Melanocyte of skin (primary cell): ENCODE results near the genes TMOD1 and CORO2A.

DNA sequence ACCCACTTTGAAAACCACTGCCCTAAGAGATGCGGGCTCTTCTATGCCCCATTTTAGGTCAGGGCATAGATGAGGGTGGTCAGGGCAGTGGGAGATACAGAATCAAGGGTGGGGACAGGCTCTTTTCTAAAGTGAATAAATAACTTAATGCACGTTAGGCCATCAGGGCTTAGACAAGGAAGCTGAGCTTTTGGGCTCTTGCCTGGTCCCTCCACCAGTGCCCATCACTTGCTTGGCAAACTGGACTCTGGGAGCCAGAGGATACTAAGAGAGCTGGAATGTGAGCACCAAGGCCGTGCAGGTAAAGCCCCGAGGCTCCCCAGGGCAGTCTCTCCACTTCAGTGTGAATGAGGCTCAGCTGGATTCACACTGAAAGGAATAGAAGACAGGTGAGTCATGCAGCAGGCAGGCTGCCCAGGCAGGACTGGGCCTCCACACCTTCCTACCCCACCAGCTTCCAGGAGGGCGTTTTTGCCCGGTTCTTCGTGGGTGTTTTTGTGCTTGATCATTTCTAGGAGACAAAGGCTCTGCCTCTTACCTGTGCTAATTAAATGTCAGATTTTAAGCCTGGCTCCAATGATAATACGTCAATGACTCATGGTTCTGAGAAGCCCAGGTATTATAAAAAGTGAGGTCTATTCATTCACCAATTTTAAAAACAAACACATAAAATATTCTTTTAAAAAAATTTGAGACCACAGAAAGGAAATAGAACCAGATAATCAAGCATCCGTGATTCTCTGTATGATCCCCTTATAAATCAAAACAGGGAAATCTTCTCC, 7.3 kb upstream of the CTSV start:
- CAGE, long polyA plus RNA, 2 experiments: no peak in any of the 2 experiments

GRCh38 chr9:97385951-97386861, 25.7 kb upstream of the TDRD7 start:
- CAGE, long polyA plus RNA, 2 experiments: no peak in any of the 2 experiments

DNA sequence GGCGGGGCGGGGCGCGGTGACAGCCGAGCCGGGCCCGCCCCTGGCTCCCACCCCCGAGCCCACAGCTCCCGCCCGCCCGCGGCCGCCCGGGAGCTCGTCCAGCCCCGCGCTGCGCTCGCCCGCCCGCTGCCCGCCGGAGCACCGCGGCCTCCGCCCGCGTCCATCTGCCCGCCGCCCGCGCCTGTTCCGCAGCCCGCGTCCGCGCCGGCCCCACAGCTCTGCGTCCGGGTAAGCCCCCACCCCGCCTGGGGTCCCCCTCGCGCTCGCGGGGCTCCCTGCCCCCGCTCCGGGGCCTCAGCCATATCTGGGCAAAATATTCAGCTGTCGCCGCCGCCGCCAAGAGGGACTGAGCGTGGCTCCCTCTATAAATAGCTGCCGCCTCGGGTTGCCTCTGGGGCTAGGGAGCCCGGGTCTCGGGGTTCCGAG, at the start of gene TMOD1:
TSS of gene TMOD1 (plus strand) at position 91 of the 426 bp plus-strand sequence.
- CAGE, long polyA plus RNA, 2 experiments: no peak in any of the 2 experiments

GRCh38 chr9:97510525-97511505, 9.3 kb downstream of the TMOD1 start:
- CAGE, long polyA plus RNA, 2 experiments: no peak in any of the 2 experiments

- CAGE, long polyA plus RNA, 2 experiments: no peak in any of the 2 experiments
These were observed 42.0 kb downstream of the TSTD2 start for GRCh38 chr9:97591137-97591521.

GRCh38 chr9:97594465-97595057, 38.6 kb downstream of the TSTD2 start:
- CAGE, long polyA plus RNA, 2 experiments: no peak in any of the 2 experiments

GRCh38 chr9:97604412-97605402, 28.5 kb downstream of the TSTD2 start:
- CAGE, long polyA plus RNA, 2 experiments: no peak in any of the 2 experiments

DNA sequence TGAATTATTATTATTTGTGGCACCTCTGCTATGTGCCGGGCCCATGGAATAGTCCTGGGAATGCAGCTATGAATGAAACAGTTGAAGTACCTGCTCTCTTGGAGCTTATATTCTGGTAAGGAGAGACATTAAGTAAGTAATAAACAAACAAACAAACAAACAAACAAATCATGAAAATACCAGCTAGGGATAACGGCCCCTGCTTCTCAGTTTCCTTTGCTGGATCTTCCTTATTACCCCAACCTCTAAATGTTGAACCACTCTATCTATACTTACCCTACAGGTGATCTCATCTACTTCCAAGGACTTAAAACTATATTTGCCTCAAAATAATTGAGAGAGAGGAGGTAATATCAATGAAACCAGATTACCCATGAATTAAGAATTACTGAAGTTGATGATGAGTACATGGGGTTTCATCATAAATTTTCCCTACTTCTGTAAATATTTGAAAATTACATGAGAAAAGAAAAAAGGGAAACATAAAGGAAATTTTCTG, 2.8 kb downstream of the TSTD2 start:
- CAGE, long polyA plus RNA, 2 experiments: no peak in any of the 2 experiments

DNA sequence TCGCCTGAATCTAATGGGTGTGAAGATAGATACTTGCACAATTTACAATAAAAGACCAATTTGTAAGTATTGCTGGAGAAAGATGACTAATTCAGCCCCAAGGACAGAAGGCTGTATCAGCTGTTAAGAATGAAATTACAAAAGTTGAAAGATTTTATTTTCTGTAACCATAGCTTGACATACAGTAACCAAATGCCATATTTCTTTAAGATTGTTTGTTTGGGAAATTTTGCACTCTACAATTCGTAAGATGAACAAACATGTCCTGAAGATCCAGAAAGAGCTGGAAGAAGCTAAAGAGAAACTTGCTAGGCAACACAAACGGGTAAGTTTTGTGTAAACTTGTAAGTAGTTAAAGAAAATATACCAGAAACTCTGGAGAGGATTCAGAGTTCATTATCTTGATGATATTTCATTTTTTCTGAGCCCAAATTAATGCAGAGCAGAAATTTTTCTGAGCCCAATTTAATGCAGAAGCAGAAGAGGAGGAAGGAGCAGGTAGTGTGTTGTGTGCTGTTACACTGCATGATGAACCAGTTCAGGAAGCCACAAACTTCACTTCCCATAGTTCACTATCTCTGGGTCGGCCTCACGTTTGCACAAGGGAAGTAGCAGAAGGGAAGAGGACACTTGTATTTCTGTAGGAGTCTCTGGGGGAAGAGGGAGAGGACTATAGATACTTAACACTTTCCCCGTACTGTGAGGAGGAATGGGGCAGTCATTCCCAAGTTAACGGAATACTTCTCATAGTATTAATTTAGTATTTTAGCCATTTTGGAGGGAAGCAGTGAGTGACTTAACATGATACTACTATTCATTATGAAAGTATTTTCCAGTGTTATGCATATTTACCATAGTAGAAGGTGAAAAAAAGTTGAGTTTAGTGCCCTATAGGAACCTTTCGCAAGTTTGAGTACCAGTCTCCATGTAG, 30.3 kb downstream of the XPA start:
- CAGE, long polyA plus RNA, 2 experiments: no peak in any of the 2 experiments

- CAGE, long polyA plus RNA, 2 experiments: no peak in any of the 2 experiments
These were observed 44.1 kb upstream of the XPA start for GRCh38 chr9:97740889-97741924.

DNA sequence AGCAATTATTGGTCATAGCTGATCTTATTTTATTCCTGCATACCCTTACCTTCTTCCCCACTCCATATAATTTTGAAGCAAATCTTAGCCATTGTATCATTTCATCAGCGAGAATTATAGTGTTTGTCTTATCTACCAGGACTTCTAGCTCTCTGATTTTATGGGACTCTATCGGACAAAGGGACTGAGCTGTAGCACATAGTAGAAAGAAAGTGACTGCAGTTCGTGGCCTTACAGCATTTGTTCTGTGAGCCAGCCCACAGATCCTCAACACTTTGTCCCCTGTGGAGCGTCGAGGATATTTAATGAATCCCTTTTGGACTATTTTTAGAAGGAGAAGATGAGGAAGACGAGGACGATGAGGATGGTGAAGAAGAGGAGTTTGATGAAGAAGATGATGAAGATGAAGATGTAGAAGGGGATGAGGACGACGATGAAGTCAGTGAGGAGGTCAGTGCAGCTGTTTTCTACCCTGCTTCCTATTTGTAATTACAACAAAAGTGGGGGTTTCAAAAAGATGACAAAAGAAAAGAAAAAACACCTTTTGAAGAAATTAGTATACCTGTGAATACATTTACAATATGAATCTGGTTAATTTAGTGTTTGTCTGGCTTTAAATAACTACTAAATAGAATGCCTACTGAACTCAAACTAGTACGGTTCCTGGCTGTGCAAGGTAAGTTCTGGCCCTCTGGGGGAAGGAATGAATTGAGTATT, 28.0 kb downstream of the ANP32B start:
- CAGE, long polyA plus RNA, 2 experiments: no peak in any of the 2 experiments

- CAGE, long polyA plus RNA, 2 experiments: no peak in any of the 2 experiments
These were observed 26.5 kb downstream of the NANS start for GRCh38 chr9:98082861-98083671.

GRCh38 chr9:98104571-98104816, 14.5 kb downstream of the TRIM14 start:
- CAGE, long polyA plus RNA, 2 experiments: no peak in any of the 2 experiments

- CAGE, long polyA plus RNA, 2 experiments: no peak in any of the 2 experiments
These were observed 15.9 kb downstream of the CORO2A start for GRCh38 chr9:98176567-98177002.

DNA sequence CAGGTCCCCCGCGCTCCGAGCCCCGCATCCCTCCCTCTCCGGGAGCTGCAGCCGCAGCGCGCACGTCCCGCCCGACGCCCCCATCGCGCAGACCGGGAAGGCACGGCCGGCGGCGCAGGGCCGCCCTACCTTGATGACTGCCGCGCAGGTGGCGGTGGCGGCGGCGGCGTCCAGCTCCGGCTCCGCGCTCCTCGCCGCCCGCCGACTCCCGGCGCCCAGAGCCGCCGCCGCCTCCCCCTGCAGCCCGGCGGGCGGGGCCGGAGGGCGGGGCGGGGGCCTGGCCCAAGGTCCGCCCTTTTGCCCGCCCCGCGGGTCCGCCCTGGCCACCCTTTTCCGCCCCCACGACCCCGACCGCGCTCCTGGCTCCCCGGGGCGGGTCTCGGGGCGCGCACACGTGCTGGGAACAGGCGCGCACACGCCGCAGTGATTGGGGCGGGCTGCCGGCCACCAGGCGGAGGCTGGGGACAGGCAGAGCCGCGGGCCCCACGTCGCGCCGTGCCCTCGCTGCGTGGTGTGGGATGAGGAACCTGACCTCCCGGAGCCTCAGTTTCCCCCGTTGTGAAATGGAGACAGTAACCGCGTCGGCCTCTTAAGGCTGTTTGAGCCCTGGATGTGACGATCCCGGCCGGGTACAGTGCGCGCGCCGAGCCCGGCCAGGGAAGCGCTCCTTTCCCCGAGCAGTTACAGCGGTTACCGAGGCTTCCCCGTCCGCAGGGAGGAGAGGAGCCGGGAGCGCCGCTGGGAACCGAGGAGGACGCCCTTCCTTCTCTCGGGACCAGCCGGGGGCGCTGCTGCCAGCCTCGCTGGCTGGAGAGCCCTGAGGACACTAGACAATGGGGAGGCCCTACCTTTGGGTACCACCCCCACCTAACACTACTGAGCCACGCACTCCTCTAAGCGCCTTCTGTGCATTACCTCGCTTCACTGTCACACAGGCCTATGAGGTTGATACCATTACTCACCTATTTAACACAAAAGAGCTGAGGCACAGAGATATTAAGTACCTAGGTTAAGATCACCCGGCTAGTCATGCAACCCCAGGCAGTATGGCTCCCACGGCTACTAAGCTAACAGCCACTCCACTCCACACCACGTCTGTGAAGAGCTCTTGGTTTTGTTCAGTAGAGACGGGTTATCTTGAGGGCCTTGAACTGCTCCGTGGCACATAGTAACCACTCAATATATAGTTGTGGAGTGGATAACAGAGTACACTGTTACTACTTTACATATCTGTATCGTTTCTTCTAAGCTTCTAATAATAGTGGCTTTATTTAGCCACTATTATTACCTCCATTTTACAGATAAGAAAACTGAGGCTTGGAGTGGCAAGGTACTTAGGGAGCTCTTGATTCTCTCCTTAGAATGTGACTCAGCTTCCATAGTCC, at the start of gene CORO2A:
TSS of gene CORO2A (minus strand) at position 208 of the 1,385 bp plus-strand sequence.
- CAGE, long polyA plus RNA, 2 experiments: no peak in any of the 2 experiments

- CAGE, long polyA plus RNA, 2 experiments: no peak in any of the 2 experiments
These were observed 101.0 kb downstream of the GABBR2 start for GRCh38 chr9:98607783-98608174.

DNA sequence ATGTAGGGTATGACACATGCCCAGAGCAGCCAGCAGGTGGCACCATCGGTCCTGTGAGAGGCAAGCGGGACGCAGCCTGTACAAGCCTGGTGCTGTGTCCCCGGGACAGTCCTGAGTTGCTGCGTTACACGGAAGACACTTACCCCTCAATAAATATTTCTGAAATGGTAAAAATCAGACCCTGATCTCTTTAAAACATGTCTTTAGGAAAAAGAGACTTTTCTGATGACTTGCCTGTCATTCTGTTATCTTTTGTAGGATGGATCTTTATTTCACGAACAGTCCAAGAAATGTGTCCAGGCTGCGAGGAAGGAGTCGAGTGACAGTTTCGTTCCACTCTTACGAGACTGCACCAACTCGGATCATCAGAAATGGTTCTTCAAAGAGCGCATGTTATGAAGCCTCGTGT, 41.2 kb downstream of the GALNT12 start:
- CAGE, long polyA plus RNA, 2 experiments: no peak in any of the 2 experiments

DNA sequence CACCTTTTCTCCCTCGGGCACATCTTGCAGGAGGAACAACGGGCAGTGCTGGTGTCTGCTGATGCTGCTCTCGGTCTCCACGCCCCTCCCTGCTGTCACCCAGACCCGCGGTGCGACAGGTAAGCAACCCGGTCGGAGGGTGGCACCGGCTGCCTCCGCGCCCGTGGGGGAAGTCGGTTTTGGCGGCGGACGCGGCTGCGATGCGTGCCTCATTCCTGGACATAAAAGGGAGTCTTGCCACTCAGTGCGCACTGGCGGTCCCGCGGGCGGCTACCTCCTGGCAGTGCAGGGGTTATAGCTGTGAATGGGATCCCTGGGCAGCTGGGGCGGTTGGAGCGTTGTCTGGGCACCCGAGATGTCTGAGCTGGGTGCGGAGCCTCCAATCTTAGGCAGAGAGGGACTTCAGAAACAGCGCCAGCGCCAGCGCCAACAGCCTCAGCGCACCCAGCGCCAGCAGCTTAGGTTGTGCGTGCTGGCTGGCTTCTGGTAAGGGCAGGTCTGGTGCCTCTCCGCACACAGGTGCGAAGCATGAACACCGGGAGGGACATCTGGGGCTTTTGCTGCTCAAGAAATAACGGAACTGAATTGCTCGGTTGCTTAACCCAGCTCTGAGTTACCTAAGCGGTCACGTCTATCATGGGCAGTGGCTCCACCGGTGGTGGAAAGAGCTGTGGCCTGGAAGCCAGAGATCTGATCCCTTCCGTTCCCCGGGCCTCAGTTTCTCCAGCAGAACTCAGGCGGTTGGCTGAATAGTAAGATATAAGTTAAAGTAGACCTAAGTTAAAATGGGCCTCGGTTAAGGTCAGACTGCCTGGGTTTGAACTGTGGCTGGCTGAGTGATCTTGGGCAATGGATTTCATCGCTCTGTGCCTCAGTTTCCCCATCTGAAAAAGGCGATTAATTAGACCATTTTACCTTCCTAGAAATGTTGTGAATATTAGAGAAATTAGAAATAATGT, 704 bp downstream of the COL15A1 start:
- CAGE, long polyA plus RNA, 2 experiments: no peak in any of the 2 experiments

DNA sequence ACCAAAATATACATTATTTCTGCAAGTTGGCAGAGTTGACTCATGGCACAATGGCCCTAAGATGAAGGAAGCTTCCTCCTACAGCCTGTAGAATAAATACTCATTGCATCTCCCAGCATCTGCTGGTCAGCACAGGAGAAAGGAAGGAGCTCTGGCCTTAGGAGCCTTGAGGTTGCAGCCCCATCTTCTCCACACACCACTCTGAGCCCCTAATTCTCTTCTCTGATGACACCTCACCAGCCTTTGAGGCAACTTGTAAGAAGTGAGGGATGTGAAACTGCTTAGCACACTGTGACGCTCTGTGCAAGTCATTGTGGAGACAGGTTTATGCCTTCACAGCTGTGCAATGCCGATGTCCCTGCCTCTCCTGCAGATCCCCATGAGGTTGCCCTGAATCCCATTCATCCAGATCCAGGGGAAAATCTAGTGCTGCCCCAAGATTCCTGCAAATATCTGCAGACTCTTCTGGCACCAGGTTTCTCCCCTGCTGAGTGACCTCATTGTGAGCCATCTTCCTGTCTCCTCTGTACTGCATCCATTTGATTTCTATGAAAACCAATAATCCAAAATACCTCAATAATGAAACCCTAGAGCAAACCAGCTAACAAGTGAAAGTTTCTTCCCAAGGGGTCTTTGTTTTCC, 65.3 kb upstream of the TGFBR1 start:
- CAGE, long polyA plus RNA, 2 experiments: no peak in any of the 2 experiments

GRCh38 chr9:99057770-99058612, 46.9 kb upstream of the TGFBR1 start:
- CAGE, long polyA plus RNA, 2 experiments: no peak in any of the 2 experiments